SP-49 (cell line): ENCODE measurements around a stretch of chr7.

DNA sequence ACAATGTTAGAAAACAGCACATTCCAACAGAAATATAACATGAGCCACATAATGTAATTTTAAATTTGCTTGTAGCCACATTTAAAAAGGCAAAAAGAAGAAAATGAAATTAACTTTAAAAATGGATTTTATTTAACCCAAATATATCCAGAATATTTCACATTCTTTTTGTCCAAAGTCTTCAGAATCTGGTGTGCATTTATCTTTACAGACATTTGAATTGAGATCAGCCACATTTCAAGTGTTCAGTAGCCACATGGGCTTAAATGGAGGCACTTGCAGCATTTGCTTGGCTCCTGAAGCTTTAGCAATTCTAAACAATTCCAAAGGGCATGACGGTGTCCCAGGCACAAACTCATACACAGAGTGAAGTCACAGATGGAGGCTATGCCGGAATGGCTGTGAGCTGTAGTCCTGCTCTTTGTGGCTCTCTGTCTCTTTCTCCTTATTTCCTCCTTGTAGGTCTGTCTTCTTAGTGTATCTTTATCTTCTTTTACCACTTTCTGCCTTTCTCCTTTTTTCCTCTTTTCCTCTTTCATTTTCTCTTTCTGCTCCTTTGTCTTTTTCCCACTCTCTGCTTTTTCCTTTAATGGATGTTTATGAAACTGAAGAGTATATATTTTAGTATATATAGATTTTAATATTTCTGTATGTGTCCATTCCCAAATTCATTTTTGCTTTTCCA lies 7.6 kb downstream of the AGBL3 start:
- PRO-cap: no peak

DNA sequence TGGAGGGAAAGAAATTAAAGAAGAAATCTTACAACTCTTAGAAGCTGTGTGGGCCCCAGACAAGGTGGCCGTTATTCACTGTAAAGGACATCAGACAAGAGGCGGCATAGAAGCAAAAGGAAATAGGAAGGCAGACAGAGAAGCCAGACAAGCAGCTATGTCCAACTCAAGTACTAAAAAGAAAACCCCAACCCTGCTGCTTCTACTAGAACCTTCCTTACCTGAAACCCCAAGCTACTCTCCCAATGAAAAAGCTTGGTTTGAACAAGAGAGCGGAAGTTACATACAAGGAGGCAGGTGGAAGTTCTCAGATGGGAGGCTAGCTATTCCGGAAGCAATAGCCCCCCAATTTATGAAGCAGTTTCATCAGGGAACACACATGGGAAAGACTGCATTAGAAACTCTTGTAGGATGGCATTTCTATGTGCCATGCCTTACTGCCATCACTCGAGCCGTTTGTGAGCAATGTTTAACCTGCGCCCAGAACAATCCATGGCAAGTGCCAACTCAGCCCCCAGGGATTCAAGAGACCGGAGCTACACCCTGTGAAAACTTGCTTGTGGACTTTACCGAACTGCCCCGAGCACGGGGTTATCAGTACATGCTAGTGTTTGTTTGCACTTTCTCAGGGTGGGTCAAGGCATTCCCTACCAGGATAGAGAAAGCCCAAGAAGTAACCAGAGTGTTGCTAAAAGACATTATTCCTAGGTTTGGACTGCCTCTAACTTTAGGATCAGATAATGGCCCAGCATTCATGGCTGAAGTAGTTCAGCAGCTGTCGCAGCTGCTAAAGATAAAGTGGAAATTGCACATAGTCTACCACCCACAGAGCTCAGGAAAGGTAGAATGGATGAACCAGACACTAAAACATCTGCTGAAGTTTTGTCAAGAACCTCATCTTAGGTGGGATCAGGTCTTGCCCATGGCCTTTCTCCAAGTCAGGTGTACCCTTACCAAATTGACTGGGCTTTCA lies 8.7 kb upstream of the CYREN start:
- PRO-cap: no peak

GRCh38 chr7:135617519-135617896 lies 44.8 kb upstream of the STMP1 start:
- PRO-cap: no peak

DNA sequence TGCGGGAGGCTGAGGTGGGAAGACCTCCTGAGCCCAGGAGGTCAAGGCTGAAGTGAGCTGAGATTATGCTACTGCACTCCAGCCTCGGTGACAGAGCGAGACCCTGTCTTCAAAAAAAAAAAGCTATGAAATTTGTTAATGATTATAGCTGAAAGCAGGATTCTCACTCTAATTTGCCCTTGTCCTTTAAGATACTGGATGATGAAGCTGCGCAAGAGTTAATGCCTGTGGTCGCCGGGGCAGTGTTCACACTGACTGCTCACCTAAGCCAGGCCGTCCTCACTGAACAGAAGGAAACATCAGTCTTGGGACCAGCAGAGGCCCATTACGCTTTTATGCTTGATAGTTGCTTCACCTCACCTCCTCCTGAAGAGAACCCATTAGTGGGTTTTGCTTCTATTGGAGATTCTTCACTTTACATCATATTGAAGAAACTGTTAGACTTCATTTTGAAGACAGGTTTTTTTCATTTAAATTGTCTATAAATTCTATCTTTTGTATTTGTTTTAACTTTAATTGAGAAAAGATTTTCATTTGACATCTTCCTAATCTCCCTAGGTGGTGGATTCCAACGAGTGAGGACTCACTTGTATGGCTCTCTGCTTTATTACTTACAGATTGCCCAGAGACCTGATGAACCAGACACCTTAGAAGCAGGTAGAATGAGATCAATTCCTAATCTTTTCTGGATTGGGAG lies 42.9 kb upstream of the STMP1 start:
- PRO-cap: no peak

DNA sequence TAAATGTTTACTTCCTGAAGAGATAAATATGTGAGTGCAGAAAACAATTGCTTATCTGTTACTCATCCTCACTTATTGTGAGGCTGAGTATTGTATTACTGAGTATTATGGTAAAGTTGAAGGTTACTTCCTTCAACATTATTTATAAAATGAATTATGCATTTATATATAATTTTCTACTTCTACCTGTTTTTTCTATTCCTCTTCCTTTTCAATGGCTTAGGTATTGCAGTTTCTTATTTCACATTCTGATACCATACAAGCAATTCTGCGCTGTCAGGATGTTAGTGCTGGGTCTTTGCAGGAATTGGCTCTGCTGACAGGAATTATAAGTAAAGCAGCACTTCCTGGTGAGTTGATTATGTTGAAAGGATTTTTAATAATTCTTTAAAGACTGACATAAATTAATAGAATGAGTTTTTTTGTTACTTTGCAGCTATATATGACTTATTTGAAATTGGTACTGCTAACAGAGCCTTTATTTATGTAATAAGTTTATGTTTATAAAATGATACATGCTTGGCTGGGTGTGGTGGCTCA lies 32.1 kb upstream of the STMP1 start:
- PRO-cap: no peak

- PRO-cap: no peak
Observed at GRCh38 chr7:135661606-135662156, 633 bp upstream of the STMP1 start.

DNA sequence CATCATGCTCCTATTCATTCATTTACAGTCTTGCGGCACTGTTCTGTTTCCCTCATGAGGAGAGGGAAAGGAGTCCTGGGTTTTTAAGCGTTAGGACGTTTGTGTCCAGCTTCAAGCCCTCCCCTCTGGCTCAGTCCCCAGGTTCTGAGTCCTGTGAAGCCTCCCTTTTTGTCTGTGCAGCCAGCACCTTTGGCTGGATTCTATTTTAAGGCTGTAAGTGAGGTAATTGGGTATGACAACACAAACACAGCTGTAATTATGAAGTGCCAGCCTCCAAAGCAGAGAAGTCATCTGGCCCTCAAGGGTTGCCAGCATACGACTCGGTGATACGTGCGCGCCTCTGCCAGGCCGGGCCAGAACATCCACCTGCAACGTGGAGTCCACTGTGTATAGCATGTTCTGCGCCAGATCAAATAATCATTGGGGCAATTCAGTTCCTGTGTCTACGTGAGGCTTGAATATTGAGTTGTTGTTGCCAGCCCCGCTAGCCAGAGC lies 6.7 kb upstream of the FAM180A start:
- PRO-cap: no peak

DNA sequence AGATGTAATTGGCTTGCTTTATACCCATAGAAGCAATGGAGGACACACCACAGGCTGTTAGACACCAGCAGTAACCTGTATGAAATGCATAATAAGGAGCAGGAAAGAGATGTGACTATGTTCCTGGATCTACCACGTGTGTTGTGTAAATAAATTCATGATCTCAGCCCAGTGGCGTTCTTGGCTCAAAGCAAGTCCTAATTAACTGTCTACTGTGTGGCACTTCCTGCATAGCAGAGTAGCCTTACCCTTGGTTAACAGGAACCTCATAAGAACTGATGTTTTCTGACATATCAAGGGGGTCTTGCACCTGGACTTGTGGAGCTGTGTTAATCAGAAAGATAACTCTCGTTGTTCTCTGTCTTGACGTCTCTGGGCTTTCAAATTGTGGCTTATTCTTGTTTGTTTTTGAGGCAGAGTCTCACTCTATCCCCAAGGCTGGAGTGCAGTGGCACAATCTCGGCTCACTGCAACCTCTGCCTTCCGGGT lies 25.7 kb upstream of the FAM180A start:
- PRO-cap: no peak

GRCh38 chr7:135927686-135928634 lies 49.2 kb downstream of the MTPN start:
- PRO-cap: no peak

- PRO-cap: no peak
Observed at GRCh38 chr7:136086779-136087163, 109.6 kb upstream of the MTPN start.

DNA sequence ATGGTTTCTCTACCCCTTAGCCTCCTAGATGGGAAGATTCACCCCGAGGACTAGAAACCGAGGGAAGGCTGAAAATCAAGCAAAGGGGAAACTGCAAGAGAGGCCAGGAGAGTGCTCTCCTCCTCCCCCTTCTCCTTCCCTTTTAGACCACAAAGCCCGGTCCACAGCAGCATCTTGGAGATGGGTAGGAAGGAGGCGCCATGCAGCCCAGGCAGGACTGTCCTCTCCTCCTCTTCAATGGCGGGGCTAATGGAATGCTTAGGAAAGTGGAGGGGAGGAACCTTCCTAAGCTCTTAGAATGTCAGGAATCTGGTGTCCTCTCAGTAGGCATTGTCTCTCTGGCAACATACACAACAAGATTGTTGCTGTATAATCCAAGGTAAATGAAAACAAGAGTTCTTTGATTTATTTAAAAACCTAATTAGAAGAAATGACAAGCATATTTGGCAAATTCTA lies 185.2 kb downstream of the DGKI start:
- PRO-cap: no peak

GRCh38 chr7:137937107-137937510 lies 64.8 kb downstream of the CREB3L2 start:
- PRO-cap: no peak

- PRO-cap: no peak
Observed at GRCh38 chr7:137990767-137991292, 11.1 kb downstream of the CREB3L2 start.

DNA sequence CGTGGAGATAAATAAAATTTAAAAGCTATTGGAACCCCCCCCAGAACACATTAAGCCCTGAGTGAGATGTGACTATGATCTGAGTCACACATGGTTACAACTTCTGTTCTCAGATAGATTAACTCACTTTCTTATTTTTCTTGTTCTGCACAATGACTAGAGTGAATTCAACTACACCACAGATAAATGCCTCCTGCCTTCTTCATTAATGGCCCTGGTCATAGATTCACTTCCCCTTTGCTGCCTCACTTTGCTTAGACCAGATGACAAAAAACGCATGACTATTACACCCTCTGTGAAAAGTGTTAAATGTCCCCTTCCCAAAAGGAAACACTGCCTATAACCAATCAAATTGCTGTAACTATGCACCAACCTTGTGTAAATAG lies 49.3 kb downstream of the AKR1D1 start:
- PRO-cap: no peak

DNA sequence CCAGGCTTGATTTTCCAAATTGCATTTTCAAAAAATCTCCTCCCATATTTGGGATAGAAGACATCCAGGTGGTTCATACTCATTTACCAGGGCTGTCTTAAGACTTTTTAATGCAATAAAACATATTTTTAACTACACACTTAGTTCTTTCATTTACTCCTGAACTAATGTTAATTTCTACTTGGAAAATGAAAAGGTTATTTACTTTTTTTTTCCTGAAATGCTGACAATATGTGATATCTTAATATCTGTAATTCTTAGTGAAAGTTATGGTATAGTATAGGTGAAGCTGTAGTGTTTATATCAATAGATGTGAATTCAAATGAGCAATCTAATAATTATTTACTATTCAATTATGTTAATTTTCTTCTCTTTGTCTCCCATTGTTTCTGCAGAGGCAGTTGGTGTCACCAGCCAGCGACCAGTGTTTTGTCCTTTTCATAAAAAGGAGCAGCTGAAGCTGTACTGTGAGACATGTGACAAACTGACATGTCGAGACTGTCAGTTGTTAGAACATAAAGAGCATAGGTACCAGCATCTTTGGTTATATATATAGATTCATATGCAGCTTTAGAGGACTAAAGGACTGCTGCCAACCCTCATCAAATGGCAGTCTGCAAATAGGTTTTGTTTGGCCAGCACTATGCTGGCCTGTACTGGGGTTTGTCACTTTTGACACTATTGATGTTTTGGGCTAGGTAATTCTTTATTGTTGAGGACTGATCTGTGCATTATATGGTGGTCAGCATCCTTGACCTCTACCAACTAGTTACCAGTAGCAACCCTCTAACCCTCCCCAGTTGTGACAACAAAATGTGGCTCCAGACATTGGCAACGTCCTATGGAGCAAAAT lies 59.0 kb downstream of the TRIM24 start:
- PRO-cap: no peak

- PRO-cap: no peak
Observed at GRCh38 chr7:138665244-138665832, 35.8 kb downstream of the SVOPL start.

DNA sequence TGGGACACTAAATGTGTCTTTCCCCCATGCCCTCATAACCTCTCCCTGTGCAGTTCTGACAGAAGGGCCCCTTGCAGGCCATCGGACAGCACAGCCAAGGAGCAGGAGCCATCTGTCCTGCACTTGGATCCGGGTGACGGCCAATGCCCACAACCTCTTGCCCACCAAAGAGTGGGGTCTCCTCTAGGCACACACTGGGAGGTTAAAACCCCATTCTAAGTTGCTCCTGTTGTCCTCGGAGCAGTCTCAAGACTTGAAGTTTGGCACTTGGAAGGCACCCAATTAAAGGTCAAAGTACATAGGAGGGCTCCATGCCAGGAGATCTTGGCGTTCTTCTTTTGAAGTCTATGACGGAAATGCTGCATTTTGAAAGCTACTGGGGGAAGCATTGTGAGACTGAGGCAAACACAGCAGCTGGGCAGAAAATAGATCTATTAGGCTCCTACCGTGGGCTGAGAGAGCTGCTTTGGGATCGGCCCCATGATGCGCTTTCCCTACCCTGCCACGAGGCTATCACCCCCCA lies 20.2 kb downstream of the KIAA1549 start:
- PRO-cap: no peak

DNA sequence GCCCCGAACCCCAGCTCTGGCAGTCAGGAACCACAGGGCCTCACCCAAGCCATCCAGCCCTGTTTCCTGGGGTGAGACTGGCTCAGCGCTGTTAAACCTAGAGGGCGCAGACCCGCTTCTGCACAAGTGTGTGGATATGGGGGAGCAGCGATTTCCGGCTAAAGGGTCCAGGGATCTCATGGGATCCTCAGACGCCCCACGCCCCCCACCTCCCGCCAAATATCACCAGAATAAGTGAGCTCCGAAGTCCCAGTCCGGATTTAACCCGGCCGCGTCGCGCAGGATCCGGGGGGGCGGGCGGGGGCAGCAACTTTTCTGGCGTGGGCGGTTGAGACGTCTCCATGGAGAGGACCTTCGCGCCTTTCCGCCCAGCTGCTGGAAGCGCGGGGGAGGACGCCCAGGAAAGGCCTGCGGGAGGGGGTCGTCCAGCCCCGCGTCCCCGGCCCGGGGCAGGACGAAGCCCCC lies 703 bp downstream of the ZC3HAV1L start:
- PRO-cap: unidirectional peak, plus-strand start at position 123 of the sequence

GRCh38 chr7:139041617-139042296 lies 5.9 kb upstream of the ZC3HAV1L start:
- PRO-cap: no peak

DNA sequence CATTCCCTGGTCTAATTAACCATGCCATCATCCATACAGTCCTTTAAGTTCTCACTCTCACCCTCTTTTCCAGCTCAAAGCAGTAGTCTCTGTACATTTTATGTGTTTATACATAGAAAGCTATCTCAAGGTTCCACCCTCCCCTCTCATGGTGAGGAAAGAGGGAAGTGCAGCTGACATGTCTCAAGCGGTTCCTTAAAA lies 36.8 kb downstream of the ZC3HAV1 start:
- PRO-cap: no peak